HL-60 (cell line): ENCODE data around the genes DLG4, CLDN7 and SENP3.

GRCh38 chr17:7052047-7052451 lies 8.2 kb upstream of the SLC16A11 start:
- RRBS = no CpG with 5 or more reads among the region's 9 CpGs

DNA sequence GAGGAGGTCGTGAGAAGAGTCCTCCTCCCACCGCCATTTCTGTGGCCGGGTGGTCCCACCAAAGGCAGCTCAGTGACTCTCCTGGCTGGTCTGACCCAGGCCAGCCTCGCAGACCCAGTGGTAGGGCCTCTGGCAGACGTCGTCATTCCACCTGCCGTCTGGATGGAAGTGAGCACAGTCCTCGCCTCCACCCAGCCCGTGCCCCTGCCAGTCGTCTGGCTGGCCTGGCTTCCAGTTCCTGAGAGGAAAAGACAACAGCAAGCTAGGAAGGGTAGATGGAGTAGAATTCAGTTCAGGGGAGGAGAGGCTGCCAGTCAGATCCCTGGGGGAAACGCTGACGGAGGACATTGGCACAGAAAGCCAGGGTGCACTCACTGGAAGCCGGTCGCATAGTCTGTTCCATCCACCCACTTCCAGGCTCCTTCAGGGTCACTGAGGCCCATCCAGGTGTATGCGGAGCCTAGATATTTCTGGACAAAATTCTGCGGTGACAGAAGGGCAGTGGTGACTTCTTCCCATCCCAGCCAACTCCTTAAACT lies 5.0 kb downstream of the CLEC10A start:
- RRBS = no CpG with 5 or more reads among the region's 16 CpGs

DNA sequence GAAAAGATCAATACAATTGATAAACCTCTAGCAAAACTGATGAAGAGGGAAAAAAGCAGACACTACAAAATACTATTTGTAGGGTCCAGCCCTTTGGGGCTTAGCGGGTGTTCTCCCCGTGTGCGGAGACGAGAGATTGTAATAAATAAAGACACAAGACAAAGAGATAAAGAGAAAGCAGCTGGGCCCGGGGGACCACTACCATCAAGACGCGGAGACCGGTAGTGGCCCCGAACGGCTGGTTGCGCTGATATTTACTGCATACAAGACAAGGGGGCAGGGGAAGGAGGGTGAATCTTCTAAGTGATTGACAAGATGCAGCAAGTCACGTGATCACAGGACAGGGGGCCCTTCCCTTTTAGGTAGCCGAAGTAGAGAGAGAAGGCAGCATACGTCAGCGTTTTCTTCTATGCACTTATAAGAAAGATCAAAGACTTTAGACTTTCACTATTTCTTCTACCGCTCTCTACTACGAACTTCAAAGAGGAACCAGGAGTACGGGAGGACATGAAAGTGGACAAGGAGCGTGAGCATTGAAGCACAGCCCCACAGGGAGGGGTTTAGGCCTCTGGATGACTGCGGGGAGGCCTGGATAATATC lies 11.3 kb upstream of the CLEC10A start:
- RRBS = no CpG with 5 or more reads among the region's 20 CpGs

GRCh38 chr17:7193280-7194237 lies 14.4 kb upstream of the ASGR1 start:
- RRBS = no CpG with 5 or more reads among the region's 23 CpGs

DNA sequence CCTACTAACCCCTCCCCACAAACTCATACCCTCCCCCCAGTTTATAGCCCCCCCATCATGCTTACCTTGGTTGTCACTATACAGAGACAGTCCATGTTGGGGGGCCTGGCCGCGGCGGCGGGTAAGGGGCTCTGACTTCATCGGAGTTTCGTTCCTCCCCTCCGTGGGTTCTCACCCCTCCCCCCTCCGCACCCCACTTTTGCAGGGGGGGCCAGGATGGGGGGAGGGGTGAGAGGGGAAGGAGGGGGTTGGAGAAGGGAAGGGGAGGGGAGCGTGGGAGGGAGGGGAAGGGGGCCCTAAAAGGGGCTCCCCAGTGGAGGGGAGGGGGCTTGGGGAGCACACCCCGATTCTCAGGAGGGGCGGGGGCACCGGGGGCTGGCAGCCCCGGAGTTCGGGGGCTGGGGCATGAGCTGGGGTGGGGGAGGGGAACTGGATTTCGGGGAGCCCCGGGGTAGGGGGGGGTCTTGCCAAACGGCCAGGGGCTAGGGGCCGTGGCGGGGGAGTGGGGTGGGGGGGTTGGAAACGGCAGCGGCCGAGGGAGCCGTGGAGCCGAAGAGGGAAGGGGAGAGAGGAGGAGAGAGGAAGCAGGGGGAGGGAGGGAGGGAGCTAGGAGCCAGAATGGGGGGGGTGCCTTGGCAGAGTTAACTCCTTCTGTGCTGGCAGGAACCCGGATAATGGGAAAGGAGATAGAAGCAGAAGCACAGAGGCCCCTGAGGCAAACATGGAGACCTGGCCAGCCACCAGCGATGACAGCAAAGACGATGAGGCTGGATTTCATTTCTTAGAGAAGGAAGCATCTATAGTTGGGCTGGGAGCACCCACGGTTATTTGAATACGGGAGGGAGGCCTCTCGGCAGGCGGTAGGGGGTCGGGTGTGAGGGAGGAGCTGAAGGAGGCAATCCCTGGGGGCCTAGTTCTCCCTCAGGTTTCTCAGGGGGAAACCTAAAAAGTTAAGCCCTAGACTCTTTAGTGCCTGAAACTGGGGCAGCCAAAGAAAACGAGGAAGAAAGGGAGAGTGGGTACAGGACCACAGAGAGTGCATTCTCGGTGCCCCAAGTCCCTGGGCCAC lies at the start of gene DLG4:
TSS of gene DLG4 (minus strand) at position 575 of the 1,069 bp plus-strand sequence.
- RRBS = 8% methylated on average over 4 of the region's 34 CpGs

DNA sequence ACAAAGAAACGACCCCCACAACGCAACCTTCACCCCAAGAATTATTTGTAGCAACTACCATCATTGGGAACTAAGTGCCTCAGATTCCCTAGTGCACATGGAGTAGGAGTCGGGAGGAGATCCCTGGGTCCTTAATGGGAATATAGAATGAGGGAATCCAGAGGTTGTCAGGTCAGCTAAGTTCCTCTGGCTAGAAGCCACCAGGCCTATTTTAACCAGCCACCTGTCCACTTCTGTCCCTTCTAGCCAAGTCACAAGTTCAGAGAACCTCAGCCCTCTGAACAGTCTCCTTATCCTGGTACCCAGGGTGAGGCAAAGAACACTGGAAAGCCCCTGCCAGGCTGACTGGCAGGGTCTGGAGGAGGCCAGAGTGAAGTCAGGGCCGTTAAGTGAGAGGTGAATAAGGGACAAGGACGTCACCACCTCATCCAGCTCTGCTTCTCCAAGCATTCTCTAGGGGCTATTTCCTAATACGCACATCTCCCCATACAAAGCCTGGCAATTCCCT lies 2.8 kb downstream of the CTDNEP1 start:
- RRBS = no CpG with 5 or more reads among the region's 6 CpGs

GRCh38 chr17:7262074-7262939 lies at the start of gene CLDN7:
TSS of gene CLDN7 (minus strand) at chr17:7262478.
- RRBS = 25% methylated on average over 35 of the region's 67 CpGs

GRCh38 chr17:7290658-7290960 lies 3.8 kb downstream of the YBX2 start:
- RRBS = no CpG with 5 or more reads among the region's 8 CpGs

DNA sequence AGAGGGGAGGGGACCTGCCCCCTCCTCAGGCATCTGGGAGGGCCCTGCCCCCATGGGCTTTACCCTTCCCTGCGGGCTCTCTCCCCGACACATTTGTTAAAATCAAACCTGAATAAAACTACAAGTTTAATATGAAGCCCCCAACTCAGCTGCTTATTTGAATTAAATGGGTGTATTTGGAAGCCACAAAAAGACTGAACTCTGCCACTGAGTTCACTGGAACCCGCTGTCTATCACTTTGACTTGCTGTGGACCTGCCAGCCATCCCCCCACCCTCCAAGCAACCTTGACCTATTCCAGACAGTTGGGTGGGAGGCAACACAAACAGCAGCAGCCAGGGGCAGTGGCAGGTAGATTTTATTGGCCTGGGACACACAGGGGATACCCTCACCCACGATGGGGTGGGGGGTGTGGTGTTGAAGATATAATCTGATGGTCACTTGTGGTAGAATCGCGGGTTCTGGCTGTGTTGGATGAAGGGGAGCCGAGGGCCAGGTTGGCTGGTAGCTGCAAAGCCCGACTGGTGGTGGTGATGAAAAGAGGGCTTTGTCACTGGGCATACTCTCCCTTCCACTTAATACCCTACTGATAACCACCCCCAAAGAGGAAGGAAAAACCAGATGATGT lies 2.7 kb downstream of the GPS2 start:
- RRBS = no CpG with 5 or more reads among the region's 8 CpGs

DNA sequence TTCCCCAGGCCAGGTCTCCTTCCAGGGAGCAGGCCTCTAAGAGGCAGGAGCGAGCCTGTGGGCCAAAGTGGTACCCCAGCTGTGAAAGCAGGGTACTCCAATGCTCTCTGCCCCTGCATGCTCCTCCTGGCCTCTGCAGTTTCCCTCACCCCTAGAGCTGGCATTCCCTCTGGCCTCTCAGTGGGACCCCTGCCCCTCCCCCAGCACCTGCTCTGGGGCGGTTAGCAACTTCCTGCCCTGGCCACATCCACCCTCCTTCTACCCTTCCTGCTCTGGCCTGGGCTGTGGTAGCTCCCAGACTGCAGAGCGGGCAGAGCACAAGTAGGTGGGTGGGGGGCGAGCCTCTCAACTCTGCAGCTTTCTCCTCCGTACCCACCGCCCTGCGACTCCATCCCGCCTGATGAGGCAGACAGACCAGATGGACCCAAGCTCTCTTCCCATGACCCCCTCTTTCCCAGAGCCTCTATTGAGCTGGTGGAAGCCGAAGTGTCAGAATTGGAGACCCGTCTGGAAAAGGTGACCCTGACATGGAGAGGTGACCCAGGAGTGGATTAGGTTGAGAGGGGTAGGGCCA lies 612 bp downstream of the ACAP1 start:
- RRBS = no CpG with 5 or more reads among the region's 10 CpGs

GRCh38 chr17:7343247-7343621 lies 6.9 kb downstream of the ACAP1 start:
- RRBS = 91% methylated on average over 5 of the region's 16 CpGs

DNA sequence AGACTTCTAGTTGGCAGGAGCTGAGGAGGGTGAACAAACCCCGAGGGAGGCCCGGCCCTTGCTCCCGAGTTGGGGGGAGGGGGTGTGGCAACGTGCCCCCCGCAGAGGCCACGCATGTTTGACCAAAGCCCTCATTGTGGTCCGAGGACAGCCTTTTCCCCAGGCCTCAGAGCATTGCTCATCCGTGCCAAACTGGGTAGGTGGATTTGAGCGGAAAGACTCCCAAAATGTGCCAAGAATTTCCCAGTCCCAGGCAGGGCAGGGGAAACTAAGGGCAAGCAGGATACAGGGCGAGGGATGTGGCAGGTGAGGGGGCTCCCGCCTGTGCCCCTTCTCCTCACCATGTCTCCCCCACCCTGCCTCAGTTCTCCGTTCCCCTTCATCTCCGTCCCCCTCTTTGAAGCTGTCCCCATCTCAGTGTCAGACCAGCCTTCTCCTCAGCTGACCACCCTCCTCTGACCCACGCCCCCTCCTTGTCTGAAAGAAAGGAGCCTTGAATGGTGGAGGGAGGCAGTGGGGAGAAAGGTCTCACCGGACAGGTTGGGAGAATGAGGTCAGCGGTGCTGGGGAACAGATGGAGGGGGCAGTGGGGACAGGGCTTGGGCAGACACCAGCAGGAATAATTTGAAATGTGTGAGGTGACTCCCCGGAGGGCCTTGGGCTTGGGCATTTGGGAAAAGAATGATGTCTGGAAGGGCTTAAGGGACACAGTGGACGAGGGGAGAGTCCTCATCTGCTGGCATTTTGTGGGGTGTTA lies 1.3 kb upstream of the SPEM1 start:
- RRBS = 93% methylated on average over 3 of the region's 18 CpGs

- RRBS = 6% methylated on average over 2 of the region's 41 CpGs
Measured at GRCh38 chr17:7436340-7436867, 1.2 kb downstream of the TMEM102 start.

DNA sequence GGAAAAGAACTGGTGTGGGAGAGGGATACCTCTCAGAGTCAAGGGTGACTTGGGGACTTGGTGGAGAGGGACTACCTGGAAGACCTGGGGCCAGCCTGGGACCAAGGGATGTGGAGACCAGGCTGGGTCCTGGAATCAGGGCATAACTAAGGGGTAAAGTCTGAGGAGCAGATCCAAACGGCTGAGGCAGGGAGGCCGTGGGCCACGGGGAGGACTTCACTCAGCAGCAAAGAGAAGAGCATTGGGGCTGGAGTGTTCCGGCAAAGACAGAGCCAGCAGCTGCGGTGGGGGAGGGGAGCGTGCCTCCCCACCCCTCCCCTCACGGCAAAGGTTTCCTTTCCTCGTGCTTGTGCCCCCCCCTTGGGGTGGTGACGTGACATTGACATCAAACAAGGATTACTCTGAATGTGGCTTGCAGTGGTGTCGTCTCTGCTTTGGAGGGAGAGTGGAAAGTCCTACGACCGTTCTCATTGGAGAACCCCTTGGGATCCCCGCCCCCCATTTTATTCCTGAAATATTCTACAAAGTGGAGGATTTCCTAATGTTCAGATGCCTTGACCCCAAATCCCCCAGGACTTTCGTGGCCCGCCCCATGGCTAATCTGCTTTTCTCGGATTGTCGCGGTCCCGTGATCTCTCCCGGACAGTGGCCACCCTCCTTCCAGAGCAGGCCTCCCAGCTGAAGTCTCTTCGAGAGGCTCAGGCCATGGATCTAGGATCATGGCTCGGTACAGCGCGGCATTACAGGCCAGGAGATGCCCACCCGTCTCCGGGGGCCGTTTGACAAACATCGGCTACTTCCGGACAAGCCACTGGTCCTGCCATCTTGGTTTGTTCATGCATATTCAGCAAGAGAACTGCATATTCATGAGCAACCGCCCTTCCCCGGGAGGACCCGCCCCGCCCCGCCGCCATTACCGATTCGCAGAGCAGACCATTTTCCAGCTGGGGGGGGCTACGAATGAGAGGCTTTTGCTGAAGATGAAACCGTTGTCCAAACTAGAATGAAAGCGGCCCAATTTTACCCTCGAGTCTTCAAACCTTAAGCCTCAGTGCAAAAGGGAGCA lies 2.2 kb downstream of the SLC35G6 start:
- RRBS = 7% methylated on average over 3 of the region's 41 CpGs

DNA sequence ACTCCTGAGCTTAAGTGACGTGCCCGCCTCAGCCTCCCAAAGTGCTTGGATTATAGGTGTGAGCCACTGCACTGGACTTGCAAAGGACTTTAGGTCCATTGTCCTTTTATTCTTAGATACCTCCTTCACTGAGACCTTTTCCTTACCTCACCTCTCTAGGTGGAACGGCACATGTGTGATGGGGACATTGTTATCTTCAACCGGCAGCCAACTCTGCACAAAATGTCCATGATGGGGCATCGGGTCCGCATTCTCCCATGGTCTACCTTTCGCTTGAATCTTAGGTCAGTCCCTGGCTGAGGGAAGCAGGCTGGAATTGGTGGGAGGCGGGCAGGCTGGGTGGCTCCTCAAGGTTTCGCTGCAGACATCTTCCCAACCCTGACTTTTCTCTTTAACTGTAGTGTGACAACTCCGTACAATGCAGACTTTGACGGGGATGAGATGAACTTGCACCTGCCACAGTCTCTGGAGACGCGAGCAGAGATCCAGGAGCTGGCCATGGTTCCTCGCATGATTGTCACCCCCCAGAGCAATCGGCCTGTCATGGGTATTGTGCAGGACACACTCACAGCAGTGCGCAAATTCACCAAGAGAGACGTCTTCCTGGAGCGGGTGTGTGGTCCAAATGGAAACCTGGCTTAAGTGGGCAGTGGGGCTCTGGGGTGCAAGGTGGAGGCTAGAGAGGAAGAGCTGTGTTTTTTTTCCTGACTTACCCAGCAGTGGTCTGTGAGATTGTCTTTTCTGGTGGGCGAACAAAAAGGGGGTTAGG lies 17.8 kb downstream of the SLC35G6 start:
- RRBS = no CpG with 5 or more reads among the region's 19 CpGs

DNA sequence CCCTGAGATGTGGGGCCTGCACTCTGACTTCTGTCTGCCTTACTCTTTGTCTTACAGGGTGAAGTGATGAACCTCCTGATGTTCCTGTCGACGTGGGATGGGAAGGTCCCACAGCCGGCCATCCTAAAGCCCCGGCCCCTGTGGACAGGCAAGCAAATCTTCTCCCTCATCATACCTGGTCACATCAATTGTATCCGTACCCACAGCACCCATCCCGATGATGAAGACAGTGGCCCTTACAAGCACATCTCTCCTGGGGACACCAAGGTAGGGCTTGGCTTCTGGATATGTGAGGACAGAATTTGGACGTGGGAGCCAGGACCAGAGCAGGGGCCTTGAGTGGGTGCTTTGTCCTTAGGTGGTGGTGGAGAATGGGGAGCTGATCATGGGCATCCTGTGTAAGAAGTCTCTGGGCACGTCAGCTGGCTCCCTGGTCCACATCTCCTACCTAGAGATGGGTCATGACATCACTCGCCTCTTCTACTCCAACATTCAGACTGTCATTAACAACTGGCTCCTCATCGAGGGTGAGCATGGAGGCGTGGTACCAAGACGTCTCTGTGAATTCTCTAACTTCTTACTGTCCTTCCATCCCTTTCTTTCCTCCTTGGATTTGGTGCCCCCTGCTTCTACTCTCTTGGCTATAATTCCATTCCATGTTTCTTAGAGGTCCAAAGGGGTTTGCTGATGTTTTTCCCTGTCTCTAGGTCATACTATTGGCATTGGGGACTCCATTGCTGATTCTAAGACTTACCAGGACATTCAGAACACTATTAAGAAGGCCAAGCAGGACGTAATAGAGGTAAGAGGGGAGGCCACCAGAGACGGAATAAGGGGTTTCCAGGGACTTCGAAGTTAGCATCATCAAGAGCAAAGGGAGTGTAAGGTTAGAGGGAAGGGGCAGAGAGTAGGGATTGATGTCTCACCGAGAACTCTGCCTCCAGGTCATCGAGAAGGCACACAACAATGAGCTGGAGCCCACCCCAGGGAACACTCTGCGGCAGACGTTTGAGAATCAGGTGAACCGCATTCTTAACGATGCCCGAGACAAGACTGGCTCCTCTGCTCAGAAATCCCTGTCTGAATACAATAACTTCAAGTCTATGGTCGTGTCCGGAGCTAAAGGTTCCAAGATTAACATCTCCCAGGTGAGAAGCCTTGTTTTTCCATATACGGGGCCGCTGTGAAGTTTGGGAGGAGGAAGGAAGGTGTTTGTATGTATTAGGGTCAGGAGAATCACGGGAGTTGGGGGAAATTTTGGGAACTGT lies 19.8 kb downstream of the SLC35G6 start:
- RRBS = no CpG with 5 or more reads among the region's 27 CpGs

DNA sequence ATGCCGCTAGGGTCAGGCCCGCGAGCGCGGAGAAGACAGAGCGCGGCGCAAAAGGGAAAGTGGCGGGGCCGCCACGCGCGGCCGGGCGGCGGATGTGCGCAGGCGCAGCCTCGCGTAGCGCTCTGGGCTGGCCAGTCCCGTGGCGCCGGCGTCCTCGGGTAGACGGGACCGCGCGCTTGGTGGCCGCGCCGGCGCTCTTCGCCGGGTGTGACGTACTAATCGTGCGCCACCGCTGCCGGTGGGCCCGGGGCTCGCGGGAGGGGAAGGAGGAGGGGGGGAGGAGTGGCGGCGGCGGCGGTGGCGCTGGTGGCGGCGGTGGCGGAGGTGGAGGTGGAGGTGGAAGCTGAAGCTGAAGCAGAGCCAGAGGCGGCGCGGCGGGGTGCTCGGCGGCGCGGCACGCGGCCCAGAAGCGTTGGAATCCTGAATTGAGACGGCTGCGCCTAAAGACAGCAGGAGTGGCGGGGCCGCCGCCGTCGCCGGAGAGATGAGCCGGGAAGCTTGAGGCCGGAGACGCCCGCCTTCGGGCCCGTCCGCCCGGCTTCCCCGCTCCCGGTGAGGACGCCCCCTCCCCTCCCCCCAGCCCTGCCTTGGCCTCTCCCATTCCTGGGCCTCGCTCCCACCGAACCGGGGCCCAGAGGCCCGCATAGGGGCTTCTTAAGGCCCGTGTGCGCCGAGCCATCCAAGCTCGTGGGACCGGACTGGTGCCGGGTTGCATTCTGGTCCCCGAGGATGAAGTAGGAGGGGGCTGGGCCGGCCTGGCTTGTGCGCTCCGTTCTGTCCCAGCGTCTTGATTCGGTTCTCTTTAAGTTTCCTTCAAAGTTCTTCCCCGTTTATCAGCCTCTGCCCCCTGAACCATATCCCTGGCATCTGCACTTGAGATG lies at the start of gene SENP3:
TSS of gene SENP3 (plus strand) at position 208 of the 881 bp plus-strand sequence.
- RRBS = 2% methylated on average over 32 of the region's 99 CpGs

- RRBS = no CpG with 5 or more reads among the region's 5 CpGs
Measured at GRCh38 chr17:7605875-7606824, 8.5 kb downstream of the FXR2 start.

DNA sequence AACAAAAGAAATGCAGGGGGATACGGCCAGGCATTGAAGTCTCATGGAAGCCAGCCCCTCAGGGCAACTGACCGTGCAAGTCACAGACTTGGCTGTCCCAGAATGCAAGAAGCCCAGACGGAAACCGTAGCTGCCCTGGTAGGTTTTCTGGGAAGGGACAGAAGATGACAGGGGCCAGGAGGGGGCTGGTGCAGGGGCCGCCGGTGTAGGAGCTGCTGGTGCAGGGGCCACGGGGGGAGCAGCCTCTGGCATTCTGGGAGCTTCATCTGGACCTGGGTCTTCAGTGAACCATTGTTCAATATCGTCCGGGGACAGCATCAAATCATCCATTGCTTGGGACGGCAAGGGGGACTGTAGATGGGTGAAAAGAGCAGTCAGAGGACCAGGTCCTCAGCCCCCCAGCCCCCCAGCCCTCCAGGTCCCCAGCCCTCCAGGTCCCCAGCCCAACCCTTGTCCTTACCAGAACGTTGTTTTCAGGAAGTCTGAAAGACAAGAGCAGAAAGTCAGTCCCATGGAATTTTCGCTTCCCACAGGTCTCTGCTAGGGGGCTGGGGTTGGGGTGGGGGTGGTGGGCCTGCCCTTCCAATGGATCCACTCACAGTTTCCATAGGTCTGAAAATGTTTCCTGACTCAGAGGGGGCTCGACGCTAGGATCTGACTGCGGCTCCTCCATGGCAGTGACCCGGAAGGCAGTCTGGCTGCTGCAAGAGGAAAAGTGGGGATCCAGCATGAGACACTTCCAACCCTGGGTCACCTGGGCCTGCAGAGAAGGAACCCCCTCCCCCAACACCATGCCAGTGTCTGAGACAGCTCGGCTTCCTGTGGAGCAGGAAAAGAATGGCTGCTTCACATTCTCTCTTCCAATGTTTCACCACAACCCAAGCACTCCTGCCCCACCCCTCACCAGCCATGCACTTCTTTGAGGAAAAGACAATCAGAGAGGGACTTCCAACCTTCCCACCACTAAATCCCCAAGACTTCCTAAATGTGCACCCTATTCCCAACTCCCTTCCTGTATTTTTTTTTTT lies 11.1 kb downstream of the TP53 start:
- RRBS = no CpG with 5 or more reads among the region's 17 CpGs